ENCODE measurements around the gene C12orf76.

DNA sequence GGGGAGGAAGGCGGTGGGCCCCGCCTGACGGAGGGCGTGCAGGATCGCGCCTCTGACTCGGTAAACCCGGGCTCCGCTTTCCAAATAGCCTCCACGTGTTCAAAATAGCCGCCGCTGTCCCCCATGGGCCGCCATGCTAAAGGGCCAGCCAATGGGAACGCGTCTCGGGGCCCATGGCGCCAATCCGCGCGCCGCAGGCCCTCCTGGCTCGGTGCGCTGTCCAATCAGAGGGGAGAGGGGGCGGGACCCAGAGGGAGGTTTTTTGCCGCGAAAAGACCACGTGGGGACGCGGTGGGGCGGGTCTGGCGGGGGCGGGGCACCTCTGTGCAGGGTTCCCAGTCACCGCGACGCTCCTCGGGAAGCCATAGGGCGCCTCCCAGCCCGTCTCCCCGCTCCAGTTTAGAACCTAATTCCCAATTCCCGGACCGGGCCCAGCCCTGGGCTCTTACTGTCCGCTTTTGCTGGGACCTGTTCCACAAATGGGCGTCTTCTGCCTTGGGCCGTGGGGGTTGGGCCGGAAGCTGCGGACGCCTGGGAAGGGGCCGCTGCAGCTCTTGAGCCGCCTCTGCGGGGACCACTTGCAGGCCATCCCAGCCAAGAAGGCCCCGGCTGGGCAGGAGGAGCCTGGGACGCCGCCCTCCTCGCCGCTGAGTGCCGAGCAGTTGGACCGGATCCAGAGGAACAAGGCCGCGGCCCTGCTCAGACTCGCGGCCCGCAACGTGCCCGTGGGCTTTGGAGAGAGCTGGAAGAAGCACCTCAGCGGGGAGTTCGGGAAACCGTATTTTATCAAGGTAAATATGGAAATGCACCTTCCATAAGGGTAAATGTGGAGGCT, 668 bp downstream of the UNG start:
- PRO-cap, result bidirectional peak, plus-strand start at position 338 of the sequence, minus-strand start at position 54 of the sequence; bidirectional peak, plus-strand start at position 597 of the sequence, minus-strand start at position 617 of the sequence

DNA sequence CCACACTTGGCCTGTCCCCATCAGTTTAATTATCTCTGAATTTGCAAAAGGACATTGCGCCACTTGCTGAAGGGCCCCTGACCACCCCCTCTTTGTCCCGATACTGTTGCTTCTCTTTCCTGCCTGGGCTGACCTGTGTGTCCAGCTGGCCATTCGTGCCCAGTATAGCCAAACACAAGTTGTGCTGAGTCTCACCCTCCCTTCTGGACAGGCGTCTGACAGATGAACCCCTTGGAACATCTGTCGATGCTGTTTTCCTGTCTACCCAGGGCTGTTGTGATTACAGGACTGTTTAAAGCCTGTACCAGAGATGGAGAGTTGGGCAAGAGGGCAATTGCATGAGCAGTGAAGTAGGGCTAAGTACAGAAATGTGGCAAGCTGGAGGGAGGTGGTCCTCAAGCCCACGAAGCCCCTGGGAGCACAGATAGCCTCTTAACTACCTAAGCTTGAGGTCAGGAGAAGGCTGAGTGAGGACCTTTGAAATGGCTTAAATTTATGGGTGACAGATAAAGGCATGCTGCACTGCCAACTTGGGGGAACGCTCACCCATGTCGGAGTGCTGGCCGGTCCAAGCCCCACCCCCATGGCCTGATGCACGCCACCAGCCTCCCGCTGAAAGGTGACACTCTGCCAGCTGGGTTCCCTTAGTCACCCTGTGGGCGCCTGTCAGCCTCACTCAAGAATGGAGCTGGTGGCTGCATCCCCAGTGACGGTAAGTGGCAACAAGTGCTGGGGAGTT, 14.5 kb downstream of the ACACB start:
- PRO-cap, result no peak

- PRO-cap, result no peak
These were observed 15.2 kb downstream of the ACACB start for GRCh38 chr12:109131454-109132090.

GRCh38 chr12:109143763-109143962, 27.3 kb downstream of the ACACB start:
- PRO-cap, result no peak

GRCh38 chr12:109461024-109461472, 16.1 kb downstream of the KCTD10 start:
- PRO-cap, result no peak

DNA sequence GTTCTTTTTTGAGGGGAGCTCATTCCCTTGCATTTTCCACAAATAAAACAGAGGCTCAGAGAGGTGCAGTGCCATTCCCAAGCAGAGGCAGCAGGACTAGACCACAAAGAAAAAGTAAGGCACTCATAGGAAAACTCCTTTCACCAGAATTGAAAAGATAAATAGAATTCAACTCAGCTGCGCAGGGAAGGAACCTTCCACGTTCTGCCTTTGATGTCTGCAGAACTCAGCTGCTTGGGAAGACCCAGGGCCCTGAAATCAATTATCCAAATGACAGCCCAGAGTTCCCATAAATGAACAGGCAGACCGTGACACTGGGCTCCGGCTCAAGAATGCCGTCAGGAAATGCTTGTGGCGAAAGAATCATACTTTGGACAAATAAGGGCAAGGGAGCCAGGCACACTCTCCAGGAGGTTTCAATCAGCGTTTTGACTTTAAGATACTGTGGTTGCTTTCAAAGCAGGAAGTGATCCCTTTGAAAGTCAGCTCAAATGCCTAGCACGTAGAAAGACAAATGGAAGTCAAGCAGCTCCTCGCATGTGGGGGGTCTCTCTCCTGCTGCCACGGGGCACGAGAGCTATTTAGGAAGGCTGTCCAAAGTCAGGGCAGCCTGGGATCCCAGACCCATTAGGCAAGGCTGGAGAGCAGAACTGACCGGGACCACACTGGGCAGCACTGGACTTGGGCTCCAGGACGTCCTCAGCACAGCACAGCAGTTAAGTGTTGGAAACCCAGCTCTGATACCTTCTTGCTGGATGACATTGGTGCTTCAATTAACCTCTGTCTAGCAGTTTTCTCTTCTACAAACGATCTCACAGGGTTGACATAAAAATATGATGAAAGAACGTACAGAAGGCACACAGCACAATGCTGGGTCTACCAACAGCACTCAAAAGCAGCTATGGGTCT, 13.9 kb downstream of the KCTD10 start:
- PRO-cap, result no peak

GRCh38 chr12:109534288-109534825, 38.9 kb downstream of the MMAB start:
- PRO-cap, result no peak

- PRO-cap, result no peak
These were observed 7.5 kb downstream of the MVK start for GRCh38 chr12:109580895-109581778.

DNA sequence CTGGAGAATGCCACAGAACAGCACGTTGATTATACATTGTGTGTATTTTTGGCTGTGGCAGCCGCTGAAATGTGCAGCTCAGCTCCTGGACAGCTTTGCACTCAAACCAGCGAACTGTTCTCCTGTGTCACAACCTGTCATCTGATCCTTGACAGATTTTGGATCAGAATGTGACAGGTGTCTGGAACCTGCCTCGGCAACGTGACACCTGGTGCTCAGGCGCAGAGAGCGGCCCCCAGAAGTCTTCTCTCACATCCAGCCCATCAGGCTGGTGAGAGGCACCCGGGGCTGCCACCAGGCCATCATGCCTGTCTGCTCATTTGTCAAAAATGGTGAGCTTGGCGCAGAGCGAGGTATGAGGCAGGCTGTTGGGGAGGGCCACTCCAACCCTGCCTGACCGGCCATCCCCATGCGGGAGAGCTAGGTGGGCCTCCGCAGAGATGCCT, 19.4 kb downstream of the MVK start:
- PRO-cap, result no peak

DNA sequence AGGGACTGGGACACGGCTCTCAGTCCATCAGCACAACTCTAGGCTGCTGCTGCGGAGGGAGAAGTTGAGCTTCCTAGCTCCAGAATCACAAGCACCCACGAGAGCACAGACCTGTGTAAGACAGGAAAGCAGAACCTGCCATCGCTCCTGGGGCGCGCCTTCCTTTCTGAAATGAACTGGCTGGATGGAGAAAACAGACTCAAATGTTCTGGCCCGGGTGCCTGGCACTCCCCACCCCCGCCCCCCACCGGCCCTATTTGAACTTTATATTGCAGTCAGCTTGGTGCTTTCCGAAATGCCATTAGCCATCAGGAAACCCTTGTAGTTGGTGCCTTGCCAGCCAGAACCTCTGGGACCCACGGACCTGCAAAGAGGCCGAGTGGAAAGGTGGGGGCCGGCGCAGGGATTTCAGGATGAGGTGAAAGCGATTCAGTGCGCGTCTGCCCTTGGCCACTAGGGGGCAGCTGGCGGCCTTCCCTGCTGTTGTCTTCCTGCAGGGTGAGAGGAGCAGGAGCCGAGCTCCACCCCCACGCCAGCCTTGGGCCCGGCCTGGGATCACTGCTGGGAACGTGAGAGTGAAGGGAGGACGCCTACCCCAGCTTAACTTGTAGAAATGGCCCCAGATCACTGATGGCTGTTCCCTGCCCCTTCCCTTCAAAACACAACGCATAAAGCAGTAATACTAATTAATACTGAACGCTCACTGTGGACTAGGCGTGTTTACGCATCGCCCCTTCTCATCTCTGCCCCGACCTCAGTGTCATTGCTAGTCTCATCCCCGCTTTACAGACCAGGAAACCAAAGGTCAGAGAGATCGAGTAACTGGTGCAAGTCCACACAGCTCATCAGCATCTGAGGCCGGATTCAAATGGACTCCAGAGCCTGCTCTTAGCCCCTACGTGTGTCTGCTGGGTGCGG, 24.1 kb downstream of the MVK start:
- PRO-cap, result no peak

- PRO-cap, result no peak
These were observed 7.3 kb upstream of the TCHP start for GRCh38 chr12:109892635-109893231.

DNA sequence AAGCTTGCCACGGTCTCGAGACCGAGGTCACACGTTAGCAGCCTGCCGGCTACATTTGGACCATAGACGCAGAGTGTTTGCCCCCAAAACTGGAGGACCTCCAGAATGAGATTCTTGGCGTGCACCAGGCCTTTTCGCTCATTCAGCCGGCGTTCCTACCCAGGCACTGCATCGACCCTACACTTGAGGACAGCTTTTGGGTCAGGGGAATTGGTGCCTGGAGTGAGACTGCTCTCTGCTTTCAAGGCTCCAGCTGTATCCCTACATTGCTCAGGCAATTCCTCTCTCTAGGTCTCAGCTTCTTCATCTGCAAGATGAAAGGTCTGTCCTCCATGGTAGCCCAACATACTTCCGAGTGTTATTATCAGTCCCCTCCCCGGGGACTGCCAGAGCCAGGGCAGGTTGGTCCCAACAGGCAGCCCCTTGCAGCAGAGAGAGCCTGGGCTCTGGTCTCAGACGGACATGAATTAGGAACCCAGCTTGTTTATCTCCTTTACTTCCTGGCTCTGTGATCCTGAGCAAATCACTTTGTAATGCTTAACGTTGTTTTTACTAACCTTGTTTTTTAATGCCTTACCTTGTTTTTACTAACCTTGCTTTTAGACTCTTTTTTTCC, 773 bp downstream of the TCHP start:
- PRO-cap, result bidirectional peak, plus-strand start at position 431 of the sequence, minus-strand start at position 170 of the sequence

DNA sequence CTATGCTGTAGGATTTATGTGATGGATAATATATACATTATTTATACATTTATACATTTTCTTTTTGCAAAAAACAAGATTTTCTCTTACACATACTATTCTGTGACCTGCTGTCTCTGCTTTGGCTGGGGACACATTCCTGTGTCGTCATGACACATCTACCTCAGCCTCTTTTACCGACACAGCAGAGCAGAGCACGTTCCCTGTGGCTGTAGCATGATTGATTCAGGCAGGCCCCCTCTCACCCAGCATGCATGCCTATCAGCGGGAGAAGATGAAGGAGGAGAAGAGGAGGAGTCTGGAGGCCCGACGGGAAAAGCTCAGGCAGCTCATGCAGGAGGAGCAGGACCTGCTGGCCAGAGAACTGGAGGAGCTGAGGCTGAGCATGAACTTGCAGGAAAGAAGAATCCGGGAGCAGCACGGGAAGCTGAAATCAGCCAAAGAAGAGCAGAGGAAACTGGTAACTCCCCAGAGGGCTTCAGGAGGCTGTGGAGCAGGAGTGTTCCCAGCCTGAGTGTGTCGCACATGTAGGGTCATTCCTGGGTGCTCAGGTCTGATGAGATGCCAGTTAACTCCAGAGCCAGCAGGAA, 3.7 kb downstream of the TCHP start:
- PRO-cap, result no peak

GRCh38 chr12:109999814-110000524, 739 bp downstream of the ANKRD13A start:
- PRO-cap, result unidirectional peak, minus-strand start at chr12:110000095; unidirectional peak, minus-strand start at chr12:110000306

GRCh38 chr12:110007959-110008427, 8.8 kb downstream of the ANKRD13A start:
- PRO-cap, result no peak

DNA sequence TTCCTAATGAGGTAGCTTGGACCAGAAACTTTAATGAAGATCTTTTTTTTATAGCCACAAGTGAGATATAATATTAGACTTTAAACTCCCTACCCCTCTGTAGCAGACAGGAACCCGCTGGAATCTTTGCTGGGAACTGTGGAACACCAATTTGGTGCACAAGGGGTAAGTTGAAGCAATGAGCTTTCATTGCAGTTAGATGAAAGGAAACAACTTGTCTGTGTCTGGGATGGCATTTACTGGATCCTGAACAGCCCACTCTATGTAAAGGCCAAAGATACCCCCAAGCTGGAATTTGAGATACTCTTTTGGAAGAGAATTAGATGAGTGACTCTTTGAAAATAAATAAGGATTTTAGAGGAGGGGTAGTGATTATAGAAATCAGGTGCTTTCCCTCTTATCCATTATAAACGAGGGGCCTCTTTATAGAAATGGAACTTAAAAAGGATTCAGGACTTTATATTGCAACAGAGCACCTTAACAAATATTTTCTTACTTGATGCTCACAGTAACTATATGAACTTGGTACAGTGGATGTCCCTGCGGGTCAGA, 20.6 kb downstream of the C12orf76 start:
- PRO-cap, result no peak

DNA sequence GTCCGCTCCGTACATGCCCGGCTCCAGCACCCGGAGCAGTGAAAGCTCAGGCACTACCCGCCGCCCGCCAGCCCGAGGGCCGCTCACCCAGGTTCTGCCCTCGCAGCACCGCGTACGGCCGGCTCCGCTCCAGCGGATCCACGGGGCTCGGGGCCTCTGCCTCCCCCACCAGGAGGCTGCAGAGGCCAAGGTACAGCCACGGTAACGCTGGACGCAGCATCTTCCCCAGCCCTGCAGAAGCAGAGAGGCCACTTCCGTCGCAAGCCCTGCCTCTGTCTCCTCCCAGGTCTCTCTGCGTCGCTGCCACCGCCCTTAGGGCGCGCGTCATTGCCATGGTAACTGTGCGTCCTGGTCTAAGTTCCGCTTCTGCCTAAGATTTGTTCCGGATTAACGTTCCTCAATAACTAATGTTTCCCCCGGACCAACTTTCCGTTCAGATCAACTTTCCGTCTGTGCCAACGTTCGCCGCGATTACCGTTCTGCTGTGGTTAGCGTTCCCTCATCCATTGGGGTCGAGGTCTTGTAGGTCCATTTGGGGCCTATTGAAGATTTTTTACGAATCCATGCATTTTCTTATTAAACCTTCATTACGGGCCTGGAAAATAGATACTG, at the start of gene C12orf76:
TSS of gene C12orf76 (minus strand) at position 247 of the 612 bp plus-strand sequence.
- PRO-cap, result bidirectional peak, plus-strand start at position 436 of the sequence, minus-strand start at position 247 of the sequence

- PRO-cap, result no peak
These were observed 25.0 kb upstream of the C12orf76 start for GRCh38 chr12:110072957-110074100.

DNA sequence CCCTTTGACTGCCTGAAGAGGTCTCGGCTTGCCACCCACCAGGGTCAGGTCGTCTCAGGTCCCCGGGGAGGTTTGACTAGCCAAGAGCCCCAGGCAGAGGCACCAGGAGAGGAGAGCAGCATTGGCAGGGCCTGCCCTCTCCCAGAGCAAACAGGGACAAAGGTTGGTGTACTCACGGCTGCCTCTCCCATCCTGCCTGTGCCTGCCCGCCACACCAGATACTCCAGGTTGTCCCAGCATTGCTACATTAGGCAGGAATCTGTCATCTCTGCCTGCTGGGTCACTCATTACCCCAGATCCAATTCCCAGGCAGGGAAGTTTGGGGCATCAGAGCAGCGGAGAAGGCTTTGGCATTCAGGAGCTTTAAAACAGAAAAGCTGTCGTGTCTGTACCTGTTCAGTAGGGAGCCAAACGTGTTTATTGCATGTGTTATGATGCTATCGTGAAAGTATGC, 33.4 kb upstream of the ATP2A2 start:
- PRO-cap, result no peak

GRCh38 chr12:110248063-110248511, 33.0 kb upstream of the ATP2A2 start:
- PRO-cap, result no peak

Data from neuron (in vitro differentiated cells).